Cardiac atrium fibroblast (primary cell): Measurements from ENCODE around the gene MRTFA.

DNA sequence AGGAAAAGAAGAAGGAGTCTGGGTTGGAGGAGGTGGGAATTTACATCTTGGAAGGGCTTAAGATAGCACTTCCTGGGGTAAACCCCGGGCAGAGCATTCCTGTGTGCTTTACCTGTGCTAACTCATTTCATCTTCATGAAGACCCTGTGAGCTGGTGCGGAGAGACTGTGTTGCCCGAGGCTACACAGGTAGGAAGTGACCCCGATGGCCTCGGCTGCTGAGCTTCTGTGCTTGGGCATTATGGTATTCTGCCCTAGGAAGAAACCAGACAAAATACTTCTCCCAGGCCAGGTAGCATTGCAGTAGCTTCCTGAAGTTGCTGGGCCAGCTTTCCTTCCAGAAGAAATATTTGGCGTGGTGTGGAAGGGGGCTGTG, 16.4 kb downstream of the TNRC6B start:
- RAMPAGE, long total RNA = no peak

- RAMPAGE, long total RNA = no peak
Measured at GRCh38 chr22:40289215-40289652, 57.1 kb upstream of the ADSL start.

DNA sequence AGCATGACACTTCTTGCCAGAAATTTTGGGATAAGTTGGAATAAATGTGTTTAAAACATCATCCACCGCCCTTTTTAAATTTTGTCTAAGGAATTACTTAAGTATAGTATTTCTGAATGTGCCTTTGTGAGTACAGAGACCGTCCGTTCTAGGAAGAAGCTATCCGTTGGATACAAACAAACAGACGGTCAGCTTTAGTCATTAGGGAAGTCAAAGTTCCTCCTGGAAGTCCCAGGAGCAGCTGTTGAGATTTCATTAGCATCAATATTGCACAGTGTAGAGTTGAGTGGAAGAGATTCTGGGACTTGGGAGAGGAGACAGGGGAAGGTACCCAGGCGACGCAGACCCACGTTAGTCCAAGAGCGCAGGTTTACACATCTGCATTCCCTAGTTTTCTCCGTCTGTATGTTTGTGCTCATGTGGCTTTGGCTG, 15.7 kb upstream of the ADSL start:
- RAMPAGE, long total RNA = no peak

DNA sequence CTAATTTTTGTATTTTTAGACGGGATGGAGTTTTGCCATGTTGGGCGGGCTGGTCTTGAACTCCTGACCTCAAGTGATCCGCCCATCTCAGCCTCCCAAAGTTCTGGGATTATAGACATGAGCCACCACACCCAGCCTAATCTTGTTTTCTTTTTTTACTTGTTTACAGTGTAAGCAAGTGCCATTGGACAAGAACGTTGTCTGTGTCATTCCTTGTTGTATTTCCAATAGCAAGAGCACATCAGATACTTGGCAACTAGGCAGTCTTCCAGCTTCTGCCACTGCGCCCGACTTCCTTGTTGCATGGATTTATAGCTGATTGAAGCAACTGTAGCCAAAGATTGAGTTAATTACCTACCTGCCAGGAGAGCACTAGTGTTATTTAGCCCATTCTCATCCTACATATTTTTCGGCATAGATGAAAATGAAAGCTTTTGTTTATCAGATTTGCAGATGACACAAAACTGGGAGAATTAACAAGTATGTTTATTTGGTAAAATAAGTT, 3.0 kb upstream of the SGSM3 start:
- RAMPAGE, long total RNA = no peak

GRCh38 chr22:40436816-40437162, 66.4 kb downstream of the SGSM3 start:
- RAMPAGE, long total RNA = no peak

GRCh38 chr22:40532562-40532939, 104.0 kb downstream of the MRTFA start:
- RAMPAGE, long total RNA = no peak

DNA sequence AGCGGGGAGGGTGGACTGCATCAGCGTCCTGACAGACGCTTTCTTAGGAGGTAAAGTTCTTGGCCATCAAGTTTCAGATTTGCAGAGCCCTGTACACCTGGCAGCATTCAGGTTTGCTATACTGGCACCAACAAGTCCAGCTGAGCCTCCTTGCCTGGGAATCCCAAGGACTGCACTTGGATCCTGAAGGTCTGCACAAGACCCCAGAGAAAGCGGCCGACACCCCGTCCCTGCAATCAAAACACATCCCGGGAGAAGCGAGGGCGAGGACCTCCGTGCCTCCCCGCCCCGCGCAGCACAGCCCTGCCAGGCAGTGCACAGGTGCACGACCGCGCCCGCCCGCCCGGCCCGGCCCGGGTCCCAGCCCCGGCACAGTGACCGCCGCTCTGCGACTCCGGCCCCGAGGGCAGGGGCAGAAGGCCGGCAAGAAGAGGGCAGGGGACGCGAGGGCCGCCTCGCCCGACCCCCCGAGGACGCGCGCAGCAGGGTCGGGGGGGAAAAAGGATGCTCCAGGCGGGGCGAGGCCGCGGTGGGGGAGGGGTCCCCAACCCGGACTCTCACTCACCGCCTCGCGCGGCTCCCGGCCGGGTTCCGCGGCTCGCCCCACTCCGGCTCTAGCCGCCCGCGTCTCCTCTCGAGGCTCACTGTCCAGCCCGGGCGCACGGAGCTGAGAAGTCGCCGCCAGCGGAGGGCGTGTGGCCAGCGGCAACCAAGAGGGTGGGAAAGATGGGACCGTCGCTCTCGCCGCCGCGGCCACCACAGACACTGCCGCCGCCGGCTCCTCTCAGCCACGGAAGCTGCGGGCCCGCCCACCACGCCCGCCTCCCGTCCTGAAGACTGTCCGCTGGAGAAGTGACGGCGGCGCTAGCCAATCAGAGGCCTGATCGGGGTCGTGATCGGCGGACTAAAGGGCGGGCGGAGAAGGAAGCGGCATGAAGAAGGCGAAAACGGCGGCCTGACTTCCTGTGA, at the start of gene MRTFA:
Gene MRTFA, minus strand, starts transcription at position 807 of the 969 bp plus-strand sequence.
- RAMPAGE, long total RNA = no peak

DNA sequence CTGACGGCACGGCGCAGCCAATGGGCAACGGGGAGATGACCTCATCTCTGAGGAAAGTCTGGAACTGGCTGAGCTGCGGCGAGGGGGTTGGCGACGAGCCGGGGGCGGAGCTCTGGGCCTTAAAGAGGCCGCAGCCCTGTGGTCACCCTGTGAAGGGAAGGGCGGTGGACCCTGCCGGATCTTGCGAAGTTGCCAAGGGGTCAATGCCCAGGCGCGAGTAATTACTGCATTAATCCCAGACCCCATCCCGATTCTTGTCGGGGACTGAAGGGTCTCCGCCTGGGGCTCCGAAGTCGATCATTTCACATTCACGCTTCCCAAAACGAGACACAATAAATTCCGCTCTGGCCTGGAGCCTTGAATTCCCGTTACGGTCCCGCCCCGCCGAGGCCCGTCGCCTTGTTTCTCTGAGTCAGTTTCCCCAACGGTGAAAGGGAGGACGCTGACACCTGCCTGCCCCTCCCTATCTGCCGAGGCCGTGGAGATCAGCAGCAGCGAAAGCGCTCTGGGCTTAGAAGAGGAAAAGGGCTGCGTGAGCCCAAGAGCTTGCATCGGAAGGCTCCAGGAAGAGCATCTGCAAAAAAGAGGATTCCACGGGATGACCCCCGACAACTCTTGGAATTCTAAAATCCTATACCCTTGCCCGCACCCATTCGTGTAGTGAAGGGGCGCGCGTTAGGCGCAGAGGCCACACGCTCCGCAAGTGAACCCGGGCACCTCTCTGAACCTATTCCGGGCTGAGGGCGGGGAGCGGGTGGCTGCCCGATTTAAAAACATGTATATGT, 555 bp upstream of the MRTFA start:
- RAMPAGE, long total RNA = no peak

DNA sequence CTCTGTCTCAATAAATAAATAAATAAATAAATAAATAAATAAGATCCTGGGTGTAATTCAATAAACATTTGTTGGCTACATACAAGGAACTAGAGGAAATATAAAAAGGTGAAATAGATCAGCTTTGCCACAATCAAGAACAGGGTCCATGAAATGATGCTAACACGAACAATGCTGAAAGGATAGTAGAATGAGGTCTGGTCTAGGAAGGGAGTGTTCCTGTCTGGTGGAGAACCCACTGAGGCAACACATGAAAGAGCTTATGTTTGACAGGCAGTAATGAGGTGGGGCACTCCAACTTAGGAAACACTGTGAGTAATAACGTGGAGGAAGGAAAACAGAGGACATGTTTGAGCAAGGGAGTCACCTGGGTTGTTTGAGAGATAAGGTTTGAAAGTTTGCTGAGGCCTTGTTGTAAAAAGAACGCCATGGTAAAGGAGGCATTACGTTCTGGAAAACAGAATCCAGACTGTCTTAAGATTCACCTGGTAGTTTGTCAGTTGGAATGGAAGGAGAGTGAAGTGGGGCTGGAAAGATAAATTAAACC, 8.1 kb upstream of the MRTFA start:
- RAMPAGE, long total RNA = no peak

DNA sequence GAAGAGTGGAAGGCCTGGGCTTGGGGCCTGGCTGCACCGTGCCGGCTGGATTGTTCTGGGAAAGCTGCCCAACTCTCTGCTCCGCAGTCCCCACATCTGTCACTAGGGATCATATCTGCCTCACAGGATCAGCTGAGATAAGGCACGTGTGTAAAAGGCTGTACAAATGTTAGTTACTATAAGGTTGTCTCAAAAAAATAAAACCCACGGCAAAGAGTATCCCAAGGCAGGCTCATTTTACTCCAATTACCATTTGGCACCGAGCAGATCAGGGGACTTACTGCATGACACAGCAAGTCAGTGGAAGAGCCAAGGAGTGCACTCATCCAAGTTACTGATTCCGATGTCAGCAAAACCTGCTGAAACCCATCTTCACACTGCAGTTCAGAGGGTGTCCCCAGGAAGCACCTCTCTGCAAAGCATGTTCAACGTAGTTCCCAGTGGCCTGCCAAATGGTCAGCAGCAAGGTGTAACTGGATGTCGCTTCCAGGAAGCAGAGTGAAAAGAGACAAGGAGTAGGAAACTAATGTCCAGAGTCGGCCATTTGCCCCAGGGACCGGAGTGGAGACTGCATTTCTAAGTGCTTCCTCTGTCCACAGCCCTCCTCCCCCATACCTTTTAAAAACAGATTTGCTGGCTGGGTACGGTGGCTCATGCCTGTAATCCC, 18.2 kb upstream of the MRTFA start:
- RAMPAGE, long total RNA = no peak

- RAMPAGE, long total RNA = no peak
Measured at GRCh38 chr22:40746720-40747195, 67.5 kb downstream of the MCHR1 start.

- RAMPAGE, long total RNA = no peak
Measured at GRCh38 chr22:40816971-40818164, 1.8 kb downstream of the SLC25A17 start.

DNA sequence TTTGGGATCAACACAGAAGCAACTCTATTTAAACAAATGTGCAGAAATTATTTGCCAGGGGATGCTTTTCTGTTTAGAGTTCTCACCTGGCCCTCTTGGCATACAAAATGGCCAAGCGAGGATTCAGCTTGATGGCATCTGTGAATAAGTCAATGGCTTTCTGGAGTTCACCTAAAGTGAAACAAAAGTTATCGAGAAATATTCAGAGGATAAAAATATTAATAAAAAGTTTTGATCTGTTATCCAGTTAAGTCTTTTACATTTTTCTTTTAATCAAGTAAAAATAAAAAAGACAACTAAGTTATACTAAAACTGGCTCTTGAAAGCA, 16.5 kb upstream of the SLC25A17 start:
- RAMPAGE, long total RNA = no peak

GRCh38 chr22:41020881-41021454, 69.8 kb downstream of the RBX1 start:
- RAMPAGE, long total RNA = no peak

GRCh38 chr22:41093225-41093409, 725 bp downstream of the EP300 start:
- RAMPAGE, long total RNA = no peak

GRCh38 chr22:41102127-41102901, 9.9 kb downstream of the EP300 start:
- RAMPAGE, long total RNA = no peak

DNA sequence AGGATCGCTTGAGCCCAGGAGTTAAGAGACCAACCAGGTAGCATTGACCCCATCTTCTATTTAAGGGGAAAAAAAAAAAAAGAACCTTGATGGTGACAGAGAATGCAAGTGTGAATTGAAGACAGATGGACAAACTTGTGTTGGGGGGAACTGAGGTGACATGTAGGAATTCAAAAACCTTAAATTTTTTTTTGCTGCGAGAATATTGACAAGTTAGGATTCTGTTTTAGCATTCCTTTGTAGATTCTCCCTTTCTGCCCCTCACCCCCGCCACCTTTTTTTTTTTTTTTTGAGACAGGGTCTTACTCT, 26.3 kb downstream of the EP300 start:
- RAMPAGE, long total RNA = no peak

- RAMPAGE, long total RNA = no peak
Measured at GRCh38 chr22:41181497-41181814, 23.7 kb upstream of the L3MBTL2 start.

DNA sequence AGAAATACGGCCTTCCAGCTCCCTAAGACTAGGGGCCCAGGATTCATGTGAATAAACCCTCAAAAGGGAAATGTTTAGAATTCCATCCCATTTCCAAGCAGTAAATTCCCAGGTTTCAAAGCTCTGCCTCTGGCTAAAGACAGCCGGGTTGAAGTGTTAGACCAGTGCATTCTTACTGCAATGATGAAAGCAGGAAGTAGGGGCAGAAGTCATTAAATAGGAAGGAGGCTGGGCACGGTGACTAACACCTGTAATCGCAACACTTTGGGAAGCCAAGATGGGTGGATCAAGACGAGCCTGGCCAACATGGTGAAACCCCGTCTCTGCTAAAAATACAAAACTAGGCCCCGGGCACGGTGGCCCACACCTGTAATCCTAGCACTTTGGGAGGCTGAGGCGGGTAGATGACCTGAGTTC, 23.3 kb upstream of the L3MBTL2 start:
- RAMPAGE, long total RNA = no peak

DNA sequence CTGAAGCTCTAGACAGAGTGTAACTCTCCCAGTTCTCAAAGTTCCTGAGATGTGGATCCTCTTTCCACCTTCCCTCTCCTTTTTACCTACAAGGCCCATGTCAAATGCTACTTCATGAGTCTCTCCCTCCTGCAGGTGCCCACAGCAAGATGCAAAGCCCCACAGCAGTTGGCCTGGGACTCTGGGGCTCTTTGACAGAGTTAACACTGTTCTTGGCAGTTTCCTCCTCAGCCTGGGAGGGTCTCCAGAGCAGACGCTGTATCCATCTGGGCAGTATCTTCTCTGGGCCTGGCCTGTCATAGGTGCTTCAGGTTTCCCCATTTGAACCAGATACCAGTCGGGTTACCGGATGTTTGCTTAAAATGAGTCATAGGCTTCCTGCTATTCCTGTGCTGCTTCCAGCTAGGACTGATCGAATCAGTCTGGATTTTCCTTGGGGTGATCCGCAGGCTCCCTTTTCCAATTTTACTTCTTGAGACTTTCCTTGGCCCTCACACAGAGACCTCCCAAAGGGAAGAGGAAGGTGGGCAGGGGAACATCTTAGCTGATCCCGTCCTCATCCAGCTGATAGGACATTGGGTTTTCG, 2.2 kb upstream of the RANGAP1 start:
- RAMPAGE, long total RNA = no peak